MCF 10A (cell line): ENCODE results near the genes WDR46 and ZBTB9.

GRCh38 chr6:32950358-32950796, 2.5 kb downstream of the HLA-DMA start:
- PRO-cap = no peak
- RRBS = no CpG with 5 or more reads among the region's 8 CpGs

GRCh38 chr6:32974445-32974886, 6.1 kb downstream of the BRD2 start:
- PRO-cap = no peak
- RRBS = 0% methylated on average over 2 of the region's 10 CpGs

- PRO-cap = no peak
- RRBS = no CpG with 5 or more reads among the region's 11 CpGs
Measured at GRCh38 chr6:32979345-32980202, 11.2 kb downstream of the BRD2 start.

- PRO-cap = no peak
- RRBS = no CpG with 5 or more reads among the region's 5 CpGs
Measured at GRCh38 chr6:33088786-33089235, 13.0 kb downstream of the HLA-DPB1 start.

DNA sequence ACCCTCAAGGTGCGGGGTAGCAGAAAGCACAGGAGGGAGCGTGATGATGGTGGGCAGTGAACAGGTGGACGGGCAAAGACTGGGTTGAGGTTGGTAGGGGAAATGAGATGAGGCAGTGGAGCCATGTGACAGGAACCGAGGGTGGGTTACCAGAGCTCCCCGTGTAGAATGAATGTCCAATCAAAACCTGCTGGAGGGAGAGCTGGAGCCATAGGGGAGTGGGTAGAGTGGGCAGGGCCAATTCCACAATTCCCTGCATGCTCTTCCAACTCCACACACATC, 38.0 kb downstream of the HLA-DPB1 start:
- PRO-cap = no peak
- RRBS = no CpG with 5 or more reads among the region's 5 CpGs

DNA sequence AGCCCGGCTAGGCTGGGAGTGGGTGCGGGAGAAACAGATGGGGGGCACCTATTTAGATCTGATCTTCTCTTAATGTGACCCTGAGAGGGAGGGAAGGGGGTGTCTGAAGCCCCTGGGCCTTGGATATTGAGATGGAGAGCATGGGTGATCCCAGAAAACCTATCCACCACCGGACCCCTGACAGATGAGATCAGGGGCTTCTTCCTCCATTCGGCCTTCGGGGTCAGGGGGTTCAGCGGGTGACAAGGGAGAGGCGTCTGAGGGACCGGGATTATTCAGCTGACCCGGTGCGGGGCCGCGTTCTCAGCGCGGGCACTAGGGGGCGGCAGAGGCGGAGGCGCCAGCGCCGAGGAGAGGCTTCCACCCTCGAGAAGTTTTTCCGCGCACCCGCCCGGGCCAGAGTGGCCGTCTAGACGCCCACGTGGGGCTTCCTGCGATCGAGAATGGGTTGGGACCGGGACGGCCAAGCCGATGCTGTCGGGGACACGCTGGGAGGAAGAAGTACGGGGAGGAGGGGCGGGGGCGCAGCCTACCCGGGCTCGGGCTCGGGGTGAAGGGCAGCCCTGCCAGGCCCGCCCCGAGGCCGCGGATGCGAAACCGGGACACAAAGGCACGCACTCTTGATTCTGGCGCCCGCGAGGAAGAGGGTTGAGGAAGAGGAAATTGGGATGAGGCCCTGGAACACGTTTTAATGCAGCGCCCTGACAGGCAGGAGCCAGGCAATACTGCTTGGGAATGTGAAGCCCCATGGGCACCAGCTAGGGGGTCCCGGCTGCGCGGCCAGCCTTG, 30.8 kb downstream of the COL11A2 start:
- PRO-cap = bidirectional peak, plus-strand start at position 343 of the sequence, minus-strand start at position 99 of the sequence
- RRBS = 7% methylated on average over 30 of the region's 55 CpGs

DNA sequence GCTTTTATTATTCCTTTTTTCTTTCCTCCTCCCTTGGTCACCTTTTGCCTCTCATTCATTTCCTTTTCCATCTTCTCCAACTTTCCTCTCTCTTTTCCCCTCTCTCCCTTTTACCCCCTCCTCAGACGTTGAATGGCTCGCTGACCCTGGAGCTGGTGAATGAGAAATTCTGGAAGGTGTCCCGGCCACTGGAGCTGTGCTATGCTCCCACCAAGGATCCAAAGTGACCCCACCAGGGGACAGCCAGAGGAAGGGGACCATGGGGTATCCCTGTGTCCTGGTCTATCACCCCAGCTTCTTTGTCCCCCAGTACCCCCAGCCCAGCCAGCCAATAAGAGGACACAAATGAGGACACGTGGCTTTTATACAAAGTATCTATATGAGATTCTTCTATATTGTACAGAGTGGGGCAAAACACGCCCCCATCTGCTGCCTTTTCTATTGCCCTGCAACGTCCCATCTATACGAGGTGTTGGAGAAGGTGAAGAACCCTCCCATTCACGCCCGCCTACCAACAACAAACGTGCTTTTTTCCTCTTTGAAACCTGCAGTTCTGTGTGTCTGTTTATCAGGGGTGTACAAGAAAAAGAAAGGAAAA, 4.0 kb downstream of the RING1 start:
- PRO-cap = no peak
- RRBS = no CpG with 5 or more reads among the region's 10 CpGs

GRCh38 chr6:33248335-33248863, 23.3 kb downstream of the VPS52 start:
- PRO-cap = bidirectional peak, plus-strand start at chr6:33248403, minus-strand start at chr6:33248402
- RRBS = no CpG with 5 or more reads among the region's 36 CpGs

DNA sequence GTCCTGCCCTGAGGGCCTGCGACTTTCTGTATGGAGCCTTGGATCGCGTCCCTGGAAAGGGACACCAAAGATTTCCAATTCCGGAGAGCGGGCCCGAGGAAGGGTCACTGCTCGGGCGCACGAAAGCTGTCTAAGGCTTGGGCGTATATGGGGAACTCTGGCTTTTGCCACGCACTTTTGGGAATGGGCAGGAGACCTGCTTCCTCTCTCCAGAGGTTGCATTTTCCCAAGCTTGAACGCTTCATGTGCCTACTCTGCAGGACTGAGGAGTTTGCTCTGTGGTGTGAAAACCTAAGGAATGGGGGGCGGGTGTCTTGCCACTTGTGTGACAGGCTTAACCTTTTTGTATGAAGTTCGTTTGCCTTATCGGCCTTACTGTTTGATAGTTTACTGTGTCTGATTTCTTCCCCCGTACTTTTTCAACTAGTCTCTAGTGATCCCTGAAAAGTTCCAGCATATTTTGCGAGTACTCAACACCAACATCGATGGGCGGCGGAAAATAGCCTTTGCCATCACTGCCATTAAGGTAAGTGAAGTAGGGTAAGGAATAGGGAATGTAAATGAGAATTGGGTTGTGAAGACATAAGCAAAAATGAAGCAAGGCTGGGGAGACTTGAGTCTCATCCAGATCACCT, 443 bp downstream of the RPS18 start:
- PRO-cap = no peak
- RRBS = 0% methylated on average over 1 of the region's 20 CpGs

DNA sequence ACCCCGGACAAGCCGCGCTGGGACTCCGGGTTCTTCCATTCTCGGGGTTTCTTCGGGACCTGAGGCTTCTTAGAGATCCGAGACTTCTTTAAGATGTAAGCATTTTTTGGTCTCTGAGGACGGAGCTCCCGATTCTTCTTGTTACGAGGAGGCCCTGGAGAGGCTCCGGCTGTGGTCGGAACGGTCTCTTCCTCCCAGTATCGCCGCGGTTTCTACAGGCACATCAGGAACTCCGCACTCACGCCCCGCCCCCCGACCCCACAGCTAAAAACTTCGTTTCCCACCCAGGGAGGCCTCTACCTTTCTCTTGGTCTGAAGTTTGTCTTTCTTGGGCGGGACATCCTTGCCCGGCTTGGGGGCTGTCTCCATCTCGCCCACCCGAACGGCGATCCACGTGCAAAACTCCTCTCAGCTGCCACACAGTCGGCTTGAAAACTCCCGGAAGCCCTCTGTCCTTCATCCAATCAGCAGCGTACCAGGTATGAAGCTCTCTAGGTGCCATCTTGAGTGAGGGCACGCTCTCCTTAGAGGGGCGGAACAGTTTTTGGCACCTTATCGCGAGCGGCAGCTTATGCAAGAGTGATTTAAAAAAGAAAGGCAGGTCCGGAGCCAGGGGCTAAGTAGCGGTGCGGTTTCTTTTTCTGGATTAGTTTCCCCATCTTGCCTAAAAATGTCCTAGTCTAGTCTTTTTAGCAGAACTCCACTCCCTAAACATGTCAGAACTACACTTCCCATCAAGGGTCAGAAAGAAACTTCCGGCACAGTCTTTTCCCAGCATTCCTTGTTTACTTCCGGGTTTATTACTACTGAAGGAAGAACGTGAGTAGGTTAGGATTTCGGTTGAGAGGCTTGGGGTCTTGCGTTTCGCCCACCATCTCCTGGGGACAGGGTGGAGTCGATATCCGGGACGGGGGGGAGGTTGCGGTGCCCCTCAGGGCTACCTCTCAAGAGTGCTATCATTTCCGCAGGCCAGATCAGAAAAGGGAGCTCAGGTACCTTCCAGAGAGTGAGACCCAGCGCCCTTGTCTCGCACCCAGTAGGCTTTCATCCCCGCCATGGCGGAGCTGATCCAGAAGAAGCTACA, at the start of gene WDR46:
Gene WDR46 (minus strand): TSS at position 438 of the 1,084 bp plus-strand sequence.
- PRO-cap = bidirectional peak, plus-strand start at position 800 of the sequence, minus-strand start at position 405 of the sequence
- RRBS = 1% methylated on average over 5 of the region's 54 CpGs

GRCh38 chr6:33298041-33298549, 647 bp downstream of the RGL2 start:
- PRO-cap = bidirectional peak, plus-strand start at chr6:33298157, minus-strand start at chr6:33297992
- RRBS = no CpG with 5 or more reads among the region's 19 CpGs

DNA sequence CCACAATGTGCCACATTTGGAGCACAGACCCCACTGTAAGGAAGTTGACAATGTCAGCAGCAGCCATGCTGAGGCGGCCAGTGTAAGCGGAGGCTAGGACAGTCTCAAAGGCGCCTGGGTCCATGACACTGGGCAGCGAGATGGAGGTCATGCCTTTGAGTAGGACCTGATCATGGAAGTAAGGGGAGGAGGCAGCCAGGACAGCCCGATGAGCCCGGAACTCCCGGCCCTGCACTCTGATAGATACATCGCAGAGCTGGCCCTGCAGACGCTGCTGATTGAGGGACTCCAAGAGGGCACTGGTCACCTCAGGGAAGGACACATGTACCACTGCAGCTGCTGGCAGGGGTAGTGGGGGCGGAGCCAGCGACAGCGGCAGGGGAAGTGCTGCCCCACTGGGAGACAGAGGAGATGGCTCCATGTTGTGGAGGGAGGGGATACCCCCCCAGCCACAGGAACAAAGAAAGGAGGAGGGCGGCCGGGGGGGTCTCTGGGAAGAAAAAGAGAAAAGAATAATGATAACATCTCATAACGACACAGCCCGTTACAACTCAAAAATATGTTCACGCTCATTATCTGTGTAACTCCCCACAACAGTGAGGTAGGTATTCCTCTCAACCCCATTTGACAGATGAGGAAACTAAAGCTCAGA, 922 bp downstream of the ZBTB22 start:
- PRO-cap = no peak
- RRBS = 17% methylated on average over 4 of the region's 17 CpGs

DNA sequence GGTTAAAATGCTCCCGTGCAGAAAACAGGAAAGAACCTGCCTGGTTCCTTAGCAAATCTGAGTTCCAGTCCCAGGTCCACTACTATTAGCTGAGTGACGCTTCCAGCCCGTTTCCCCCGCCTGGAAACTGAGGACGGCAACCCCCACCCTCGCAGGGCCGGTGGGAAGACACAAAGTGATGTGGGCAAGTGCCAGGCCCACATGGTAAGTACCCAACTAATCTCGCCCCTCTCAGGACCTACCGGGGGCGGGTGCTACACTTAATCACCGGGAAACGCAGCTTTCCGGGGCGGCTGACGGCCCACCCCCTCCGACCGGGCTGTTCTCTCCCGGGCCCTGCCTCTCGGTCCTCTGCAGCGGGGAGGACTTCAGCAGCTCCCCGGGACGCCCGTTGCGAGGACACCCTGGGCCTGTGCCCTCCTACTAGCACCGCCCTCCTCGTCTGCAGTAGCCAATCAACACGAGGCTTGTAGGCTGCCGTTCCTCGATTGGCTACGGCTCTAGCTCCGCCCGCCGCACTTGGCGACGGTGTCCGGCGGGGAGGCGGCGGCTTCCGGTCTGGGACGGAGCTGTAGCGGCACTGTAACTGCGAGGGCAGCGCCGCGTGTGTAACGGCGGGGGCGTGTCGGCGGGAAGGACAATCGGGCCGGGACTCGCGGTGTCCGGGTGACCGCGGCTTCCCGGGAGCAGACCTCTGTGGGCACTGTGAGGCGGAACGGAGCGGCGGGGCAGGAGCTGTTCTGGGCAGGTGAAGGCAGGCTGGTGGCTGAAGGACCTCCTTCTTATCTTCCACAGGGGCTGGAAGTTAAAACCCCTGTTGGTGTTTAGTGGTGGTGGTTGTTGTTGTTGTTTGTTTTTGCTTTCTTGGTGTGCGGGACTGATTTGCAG, at the start of gene ZBTB9:
Gene ZBTB9 (plus strand): TSS at position 549 of the 888 bp plus-strand sequence.
- PRO-cap = bidirectional peak, plus-strand start at position 546 of the sequence, minus-strand start at position 422 of the sequence
- RRBS = 2% methylated on average over 16 of the region's 64 CpGs

DNA sequence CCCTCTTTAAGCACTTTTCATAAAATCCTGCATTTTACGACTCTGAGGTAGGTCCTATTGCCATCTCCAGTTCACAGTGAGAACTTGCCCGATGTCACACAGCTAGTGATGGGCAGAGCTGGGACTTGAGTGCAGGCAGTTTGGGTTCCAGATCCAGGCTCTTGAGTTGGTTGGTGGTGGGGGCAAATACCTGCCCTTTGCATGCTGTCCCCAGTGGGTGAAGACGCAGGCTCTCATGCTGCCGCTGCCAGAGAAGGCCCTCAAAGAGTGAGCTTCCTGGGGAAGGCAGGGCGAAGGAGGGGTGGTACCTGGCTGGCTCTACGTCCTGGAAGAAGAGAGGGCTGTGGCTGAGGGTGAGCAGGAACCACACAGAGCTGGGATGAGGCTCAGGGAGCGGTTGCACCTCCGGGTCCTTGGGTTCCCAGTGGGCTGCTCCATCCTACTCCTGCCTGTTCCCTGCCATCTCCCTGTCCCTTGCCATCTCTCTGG, 6.1 kb upstream of the BAK1 start:
- PRO-cap = no peak
- RRBS = no CpG with 5 or more reads among the region's 8 CpGs

DNA sequence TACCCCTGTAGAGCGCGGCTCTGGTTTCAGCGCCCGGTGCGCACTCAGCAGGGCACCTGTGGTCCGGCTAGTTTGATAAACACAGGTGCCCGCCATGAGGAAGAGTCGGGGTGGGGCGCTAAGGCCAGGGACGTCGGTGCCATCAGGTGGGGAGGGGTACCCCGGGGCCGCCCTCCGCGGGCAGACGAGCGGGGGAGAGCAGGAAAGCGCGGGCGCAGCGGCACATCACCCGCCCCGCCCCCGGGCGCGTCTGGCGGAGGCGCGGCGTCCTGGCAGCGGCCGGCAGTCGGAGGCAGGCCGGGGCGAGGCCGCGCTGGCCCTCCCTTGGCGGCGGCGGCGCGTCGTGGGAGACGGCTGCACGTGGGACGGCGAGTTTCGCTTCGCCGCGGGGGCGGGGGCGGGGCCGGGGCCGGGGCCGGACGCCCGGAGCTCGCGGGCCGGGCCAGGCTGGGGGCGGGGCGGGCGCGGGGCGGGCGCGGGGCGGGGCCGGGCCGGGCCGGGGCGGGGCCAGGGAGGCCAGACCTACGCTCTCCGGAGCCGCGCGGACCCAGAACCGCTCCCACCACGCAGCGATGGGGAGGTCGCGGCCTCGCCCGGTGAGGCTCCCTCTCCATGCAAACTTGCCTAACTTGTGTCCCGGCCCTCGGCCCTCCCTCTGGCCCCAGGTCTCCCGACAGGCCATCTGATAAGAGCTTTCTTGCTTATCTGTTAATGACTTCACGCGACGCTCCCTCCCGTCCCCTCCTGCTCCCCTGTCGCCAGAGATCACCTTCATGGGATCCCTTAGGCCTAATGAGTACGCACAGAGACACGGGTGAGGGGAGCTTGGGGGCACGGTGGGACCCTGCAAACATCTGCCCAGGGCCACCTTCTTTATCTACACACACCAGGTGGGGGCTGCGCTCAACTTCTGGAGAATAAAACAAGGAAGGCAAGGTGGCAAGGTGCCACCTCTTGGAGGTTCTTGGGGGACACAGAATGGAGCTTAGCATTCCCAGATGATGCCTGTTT, 12.5 kb downstream of the ITPR3 start:
- PRO-cap = bidirectional peak, plus-strand start at position 285 of the sequence, minus-strand start at position 252 of the sequence; bidirectional peak, plus-strand start at position 565 of the sequence, minus-strand start at position 349 of the sequence
- RRBS = 2% methylated on average over 46 of the region's 97 CpGs

GRCh38 chr6:33685104-33685526, 26.4 kb downstream of the UQCC2 start:
- PRO-cap = no peak
- RRBS = no CpG with 5 or more reads among the region's 14 CpGs

DNA sequence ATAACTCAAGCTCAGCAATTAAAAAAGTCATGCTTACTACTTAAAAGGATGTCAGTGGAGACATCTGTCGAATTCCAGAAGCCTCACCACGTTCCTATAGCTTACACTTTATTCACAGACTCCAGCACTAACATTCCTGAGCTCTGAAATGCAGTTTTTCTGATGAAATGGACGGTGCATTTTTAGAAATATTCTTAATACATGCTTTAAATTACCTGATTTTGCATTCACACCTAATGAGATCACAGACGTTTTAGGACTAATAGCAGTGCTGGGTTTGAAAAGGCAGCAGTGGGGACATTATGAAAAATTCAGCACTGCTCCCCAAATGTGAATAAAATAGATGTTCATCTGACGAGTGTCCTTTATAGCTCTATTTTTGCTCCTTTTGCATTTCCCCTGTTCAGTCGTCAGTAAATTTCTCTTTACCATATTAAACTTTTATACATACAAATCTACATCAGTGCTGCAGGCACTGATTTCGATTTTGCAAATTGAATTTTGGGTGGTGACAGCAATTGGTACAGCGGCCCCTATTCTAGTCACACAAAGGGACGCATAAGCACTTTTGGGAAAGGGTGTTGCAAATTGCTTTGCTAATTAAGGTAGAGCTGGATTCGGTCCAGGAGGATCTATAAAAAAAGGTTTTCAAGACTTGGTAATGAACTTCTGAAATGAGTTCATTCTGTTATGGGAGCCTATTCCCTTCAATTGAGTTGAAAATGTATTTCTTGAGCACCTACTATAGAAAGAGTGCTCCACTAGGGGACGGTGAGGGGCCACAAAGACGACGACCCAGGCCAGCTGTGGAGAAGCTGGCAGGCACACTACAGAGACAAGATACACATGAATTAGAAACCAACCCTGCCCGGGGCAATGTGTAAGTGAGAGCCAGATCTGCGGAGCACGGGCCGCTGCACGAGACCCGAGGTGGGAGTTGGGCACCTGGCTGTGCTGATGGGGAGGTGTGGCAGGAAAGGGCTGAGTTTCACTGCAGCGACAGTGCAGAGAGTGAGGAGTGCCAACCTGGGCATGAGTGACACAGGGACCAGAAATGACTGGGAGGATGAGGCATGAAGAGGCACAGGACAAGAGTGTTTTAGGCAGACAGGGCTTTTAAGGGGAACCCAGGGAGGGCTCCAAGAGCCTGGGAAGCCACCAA, 5.5 kb downstream of the UQCC2 start:
- PRO-cap = no peak
- RRBS = no CpG with 5 or more reads among the region's 20 CpGs

DNA sequence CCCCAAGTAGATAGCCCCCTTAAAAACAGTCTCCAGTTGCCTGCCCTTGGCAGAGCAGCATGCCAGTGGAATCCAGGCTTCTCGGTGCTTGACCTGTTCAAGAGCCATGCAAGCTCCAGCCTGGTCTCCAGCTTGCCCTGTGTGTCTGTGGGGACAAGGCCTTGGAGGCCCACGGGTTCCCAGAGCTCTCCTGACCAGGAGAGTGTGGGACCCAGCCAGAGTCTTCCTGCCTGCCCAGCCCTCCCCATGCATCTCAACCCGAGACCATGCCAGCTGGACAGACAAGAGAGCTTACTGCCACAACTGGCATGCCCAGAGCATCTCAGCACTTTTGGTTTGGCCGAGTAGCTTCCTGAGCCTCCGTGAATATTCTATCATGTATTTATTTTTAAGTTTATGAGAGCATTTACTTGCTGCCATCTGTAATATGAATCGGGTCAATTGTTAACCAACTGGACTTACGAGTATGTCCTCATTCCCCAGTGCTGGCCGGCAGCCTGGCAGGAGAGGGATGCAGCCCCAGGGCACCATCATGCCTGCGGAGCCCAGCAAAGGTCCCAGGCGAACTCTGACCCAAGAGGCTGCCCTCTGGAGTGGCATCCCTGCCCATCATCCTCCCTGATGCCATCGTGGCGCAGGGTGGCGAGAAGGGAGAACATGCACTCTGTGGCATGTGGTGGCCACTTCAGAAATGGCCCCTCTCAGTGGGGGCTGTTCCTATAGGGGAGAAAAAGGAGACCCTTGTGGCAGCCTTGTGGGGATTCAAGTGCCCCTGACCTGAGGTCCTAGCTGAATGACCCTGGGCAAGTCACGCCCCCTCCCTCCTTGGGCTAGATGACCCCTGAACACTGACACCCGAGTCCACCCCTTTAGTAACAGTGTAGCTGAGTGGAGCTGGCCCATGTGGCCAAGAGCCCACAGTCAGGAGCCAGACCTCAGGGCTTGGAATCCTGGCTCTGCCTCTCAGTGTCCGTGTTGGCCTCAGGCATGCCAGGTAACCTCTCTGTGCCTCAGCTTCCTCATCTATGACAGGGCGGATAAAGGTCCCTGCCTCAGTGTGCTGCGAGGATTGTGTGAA, 14.7 kb downstream of the IP6K3 start:
- PRO-cap = no peak
- RRBS = no CpG with 5 or more reads among the region's 18 CpGs

DNA sequence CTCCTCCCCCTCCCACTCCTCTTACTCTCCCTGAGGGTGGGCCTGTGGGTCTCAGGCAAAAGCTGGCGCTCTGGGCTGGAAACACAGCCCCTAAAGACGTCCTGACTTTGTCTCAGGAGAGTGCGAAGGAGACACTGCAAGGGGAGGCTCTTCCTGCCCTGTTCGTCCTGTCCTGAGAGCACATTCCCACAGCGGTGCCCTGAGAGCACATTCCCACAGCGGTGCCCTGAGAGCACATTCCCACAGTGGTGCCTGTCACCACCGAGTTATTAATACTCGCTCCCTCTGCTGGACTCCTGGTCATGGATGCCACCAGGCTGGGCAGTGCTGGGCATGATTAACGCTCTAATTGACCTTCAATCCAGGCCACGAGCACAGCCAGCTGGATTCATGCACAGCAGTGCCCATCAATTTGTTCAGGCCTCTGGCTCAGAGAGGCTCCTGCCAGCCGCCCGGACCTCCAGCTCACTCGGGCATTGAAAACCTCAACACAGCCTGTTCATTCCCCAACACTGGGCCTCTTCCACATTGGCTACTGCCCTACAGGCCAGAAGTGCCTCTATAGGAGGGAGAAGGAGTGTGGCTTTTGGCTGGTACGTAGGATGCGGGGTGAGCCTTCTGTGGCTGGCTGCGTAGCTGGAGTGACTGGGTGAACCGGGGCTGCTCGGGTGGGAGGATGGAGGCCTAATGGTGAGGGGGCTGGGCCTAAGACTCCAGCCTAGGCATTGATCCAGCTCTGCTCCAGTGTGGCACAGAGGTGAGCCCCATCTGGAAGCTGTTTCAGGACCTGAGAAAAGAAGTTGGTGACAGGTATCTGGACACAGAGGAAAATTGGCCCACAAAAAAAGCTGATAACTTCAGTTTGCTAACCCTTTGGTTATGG, 9.3 kb downstream of the IP6K3 start:
- PRO-cap = no peak
- RRBS = no CpG with 5 or more reads among the region's 18 CpGs

- PRO-cap = bidirectional peak, plus-strand start at chr6:33740388, minus-strand start at chr6:33740292
- RRBS = no CpG with 5 or more reads among the region's 5 CpGs
Measured at GRCh38 chr6:33740039-33740521, 6.6 kb downstream of the IP6K3 start.